Foreskin keratinocyte (primary cell): ENCODE data around the genes GLO1 and KCNK16.

DNA sequence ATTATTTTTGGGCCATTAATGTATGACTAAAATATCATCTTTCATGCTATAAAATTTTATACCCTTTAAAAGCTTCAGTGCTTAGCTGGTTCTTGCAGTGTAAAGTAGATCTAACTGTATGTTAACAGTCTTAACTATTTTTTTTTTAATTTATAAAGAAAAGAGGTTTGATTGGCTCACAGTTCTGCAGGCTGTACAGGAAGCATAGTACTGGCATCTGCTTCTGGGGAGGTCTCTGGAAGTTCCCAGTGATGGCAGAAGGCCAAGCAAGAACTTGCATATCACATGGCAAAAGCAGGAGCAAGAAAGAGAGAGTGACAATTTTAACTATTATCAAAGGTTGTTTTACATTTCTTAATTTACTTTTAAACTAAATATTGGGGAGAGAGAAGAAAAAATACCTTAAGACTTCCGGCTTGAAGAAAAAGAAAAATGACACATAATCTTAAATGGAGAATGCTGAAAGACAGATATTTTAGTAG, 120.9 kb downstream of the ZFAND3 start:
- RAMPAGE, total RNA, result no peak

DNA sequence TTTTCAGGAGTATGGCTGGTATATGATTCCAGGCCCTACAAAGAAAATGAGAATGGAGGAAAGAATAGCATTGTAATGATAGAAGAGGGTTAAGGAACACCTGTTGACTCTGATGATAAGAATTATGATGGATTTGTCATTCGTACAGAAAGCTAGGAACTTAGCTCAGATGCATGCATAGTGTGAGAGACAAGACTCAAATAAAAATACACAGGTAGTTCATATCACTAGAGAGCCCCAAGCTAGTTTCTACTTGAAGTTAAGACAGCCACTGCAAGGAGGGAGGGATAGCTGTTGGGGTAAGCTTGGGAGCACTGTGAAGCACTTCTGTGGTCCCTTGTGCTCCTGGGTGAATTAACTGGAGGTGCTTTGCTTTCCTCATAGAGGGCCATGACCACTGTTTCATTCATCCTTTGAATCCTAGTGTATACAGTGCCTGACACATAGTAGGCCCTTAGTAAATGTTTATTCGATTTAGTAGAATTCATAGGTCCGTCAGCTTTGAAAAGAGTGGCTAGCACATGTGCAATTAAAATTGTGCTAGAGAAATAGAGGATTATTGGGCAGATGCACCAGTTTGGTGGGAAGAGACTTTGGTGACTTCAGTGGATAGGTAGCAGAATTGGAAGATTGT, 177.9 kb downstream of the ZFAND3 start:
- RAMPAGE, total RNA, result no peak

DNA sequence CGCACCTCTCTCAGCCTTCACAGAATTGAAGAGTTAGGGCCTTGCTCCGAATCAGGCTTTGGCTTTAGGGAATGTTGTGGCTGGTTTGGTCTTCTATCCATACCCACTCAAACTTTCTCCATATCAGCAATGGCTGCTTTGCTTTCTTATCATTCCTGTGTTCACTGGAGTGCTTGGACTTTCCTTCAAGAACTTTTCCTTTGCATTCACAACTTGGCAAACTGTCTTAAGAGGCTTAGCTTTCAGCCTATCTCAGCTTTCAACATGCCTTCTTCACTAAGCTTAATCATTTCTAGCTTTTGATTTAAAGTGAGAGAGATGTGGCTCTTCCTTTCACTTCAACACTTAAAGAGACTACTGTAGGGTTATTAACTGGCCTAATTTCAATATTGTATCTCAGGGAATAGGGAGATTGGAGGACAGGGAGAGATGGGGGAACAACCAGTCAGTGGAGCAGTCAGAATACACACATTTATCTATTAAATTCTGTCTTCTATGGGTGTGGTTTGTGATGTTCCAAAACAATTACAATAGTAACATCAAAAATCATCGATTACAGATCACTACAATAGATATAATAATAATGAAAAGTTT, 153.5 kb downstream of the BTBD9 start:
- RAMPAGE, total RNA, result no peak

- RAMPAGE, total RNA, result no peak
Observed at GRCh38 chr6:38503238-38504237, 136.2 kb downstream of the BTBD9 start.

DNA sequence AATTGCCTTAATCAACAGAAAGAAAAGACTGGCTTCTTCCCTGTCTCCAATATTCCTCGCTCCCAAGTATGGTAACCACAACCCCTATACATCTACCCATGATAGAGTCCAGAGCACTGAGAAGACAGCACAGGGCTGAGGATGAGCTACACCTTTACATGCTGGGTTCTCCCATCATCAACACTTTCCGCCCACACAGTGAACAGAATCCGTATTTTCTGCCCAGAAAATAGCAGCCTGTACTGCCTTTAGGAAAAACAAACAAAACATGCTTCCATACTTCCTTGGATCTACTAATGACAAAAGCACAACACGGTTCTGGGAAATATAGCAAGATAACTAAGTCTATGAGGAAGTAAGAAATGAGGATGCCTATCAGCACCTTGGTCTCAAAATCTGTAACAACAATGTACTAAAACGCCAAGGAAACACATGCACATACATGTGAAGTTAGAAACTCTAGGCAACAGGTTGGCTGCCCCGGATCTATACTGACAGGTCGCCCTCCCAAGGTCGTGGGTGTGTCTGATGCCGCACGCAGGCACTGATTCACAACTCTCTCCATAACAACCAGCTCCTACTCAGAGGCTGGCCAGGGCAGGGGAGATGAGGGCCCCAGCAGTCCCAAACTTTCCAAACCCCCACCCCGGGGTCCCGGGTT, 816 bp downstream of the BTBD9 start:
- RAMPAGE, total RNA, result no peak

DNA sequence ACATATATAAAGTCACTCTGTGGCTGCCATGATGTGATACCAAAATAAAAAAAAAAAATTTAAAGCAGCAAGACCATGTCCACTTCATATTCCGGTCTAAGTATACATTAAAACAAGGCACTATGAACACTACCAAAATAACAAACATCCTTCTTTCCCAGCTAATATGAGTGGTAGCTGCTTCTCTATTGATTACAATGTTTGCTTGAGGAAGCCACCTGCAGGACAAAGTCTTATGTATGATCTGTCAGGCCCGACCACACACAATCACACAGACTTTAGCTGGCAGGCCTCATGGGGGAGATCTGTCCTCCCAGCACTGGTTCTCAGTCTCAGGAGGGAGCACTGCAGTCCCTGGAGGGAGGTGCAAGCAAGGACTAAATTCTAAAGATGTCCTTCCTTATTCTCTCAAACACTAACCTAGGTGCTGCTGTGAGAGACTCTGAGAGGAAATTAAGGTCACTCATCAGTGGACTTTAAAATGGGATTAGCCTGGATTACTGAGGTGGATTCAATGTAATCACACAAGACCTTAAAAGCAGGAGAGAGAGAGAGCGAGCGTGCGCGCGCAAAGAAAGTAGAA, 14.5 kb downstream of the GLO1 start:
- RAMPAGE, total RNA, result no peak

DNA sequence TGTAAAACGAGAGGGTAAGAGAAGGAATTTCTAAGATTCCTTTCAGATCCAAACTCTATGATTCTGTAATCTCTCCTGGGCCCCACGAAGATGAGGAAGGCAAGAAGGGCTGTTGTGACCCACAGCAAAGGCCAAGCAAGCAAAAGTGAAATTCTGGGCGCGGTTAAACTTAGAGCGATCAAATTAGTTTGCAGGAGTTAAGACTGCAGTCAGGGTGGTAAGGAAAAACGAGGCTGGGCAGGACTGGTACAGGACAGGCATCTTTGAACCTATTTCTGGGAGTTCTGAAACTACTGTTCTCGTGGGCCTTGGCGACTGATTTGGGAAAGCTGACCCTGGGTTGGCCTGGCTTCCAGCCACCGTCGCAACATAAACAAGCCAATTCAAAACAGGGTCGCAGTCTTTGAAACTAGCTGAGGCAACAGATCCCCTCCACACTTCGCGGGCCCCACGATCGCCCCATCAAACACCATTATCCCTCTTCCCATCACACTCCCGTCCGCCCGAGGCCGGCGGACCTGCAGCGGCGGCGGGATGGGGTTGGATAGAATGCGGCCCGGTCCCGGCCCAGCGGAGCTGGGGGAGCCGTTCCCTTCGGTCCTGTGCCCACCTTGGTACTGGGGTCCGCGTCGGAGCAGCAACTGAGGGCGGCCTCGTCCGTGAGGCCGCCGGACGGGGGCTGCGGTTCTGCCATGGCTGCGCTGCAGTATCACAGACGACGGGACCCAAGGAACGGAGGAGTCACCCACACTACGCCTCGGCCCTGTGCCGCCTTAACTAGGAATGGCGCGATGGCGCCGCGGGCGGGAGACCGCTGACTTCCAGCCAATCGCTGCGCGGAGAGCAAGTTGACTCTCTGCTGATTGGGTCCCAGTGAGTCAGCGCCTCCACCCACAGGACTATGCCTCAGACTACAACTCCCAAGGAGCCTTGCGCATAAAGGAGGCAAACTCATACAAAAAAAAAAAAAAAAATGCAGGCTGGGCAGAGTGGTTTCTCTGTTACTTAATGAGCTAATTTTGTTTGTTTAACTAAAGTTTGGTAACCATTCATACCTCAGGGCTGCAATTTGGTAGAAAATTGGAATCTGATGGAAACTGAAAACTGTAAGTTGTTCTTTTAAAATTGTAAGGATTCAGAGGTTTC, at the start of gene GLO1:
GLO1 (minus strand) TSS at position 785 of the 1,146 bp plus-strand sequence.
- RAMPAGE, total RNA, result start-site peak on the minus strand centred at position 731 of the sequence, 47 bp wide, 176 and 168 reads in 2 replicates

DNA sequence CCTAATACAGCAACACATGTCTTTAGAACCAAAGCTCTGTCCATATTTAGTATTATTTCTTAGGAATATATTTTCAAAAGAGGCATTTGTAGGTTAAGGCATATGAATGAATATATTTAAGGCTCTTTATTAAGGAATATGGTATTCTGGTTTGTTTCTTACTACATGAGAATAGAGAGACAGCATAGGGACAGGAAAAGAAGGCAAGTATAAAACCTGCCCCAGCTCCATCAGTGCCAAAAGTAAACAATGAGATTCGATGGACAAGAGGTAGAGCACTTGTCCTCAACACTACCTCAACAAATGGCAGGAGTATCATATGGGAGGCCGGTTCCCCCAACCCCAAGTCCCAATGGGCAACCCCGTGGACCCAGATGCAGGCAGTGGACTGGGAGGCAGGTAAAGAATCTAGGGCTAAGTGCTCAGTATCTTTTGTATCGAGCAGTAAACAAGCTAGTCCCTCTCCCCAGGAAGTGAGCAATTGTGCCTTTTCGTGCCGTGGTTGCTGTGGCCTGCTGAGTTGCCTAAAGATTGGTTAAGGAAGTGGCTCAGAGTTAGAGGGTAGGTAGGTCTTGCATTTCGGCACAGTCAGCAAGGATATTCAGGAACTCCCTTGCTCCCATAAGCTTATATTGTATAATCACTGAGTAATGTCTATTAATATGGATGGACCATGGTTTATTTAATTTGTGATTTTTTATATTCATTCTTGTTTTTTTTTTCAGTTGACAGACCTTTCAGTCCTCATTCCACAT, 1.4 kb upstream of the DNAH8 start:
- RAMPAGE, total RNA, result no peak

DNA sequence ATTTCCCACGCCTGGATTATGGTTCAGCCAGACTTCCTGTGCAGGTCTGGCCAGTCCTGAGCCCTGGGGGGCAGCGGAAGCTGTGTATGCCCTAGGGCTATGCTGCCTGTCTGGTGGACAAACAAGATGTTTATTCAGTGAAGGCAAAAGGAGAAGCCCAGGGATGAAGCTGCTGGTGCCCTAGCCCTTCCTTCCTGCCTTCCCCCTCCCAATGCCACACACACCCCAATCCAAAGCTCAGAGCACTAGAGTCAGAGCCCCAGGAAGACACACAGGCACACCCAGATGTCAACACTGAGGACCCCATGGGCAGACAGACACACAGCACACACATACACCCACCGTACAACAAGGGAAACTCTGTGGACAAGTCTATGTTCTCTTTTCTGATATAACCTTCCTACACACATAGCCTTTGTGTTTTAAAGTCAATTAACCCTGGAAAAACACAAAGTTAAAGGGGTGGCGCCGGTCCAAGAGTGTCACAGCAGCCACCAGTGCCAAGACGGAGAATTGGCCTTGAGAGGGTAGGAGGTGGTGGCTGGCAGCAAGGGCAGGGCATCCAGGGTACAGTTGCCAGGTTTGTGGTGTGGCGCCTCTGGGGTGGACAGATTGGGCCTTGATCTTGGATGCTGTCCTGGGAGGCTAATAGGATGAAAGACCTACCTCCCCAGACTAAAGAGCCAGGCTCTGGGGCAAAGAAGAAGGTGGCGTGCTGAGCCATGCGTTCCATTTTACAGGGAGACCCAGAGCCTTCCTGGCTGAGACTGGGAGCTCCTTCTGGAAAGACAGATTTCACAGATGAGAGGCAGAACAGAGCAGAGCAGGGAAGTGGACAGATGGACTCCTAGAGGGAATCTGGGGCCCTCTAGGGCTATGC, 54.9 kb upstream of the SAYSD1 start:
- RAMPAGE, total RNA, result no peak

DNA sequence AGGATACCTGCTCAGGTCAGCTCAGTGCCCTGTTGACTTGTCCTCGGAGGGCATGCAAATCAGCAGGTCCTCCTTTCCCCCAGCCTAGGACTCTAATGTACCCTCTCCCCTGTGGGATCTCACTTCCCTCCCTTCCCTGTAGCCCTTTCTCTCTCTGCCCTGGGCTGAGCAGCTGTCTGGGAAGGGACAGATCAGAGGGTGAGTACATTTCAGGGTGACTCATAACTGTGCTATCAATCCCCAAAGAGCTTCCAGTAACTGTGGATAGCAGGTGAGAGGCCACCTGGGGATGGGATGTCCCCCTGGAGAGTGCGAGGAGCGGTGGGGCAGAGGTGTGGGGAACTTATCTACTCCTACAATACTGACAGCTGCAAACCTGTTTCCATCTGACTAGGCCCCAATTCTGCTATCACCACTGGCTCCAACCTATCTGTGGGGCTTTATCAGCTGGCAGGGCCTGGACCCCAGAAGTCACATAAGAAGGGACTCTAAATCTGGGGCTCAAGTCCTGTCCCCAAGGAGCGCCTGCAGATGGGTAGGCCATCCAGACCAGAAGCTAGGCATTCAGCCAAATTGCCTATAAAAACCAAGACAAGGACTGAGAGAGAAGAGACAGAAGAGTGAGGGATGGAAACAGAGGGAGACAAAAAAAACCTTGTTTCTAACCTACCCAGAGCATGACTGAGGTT, 32.6 kb downstream of the KCNK5 start:
- RAMPAGE, total RNA, result no peak

DNA sequence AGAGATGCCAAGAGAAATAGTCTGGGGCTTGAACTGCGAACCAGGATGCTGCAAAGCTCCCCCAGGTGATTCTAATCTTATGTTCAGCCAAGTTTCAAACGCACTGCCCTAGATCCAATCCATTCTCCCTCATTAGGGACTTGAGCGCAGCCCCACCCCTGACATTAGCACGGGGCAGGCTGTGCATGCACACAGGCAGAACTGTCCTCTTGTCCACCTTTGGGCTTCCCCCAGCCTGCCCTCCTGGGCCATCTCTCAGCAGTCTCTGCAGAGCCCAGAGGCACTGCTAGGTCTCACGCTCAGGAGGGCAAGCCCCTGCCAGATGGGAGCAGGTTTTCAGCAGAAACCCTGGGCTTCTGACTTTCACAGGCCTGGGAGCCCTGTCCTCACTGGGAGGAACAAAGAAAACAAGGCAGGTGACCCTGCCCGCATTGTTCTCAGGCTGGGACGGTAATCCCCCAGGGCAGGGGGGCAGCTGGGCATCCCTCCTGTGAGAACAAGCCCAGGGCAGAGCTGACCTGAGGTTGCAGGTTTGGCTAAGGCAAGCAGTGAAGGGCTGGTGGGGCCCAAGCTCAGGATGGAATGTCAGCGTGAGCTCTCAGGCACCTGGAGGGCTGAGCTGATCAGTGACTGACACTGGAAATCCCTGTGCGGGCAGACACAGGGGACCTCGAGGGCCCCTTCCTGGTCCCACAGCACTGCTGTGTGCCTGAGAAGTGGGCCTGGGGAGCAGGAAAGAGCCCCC, 24.5 kb downstream of the KCNK5 start:
- RAMPAGE, total RNA, result no peak

DNA sequence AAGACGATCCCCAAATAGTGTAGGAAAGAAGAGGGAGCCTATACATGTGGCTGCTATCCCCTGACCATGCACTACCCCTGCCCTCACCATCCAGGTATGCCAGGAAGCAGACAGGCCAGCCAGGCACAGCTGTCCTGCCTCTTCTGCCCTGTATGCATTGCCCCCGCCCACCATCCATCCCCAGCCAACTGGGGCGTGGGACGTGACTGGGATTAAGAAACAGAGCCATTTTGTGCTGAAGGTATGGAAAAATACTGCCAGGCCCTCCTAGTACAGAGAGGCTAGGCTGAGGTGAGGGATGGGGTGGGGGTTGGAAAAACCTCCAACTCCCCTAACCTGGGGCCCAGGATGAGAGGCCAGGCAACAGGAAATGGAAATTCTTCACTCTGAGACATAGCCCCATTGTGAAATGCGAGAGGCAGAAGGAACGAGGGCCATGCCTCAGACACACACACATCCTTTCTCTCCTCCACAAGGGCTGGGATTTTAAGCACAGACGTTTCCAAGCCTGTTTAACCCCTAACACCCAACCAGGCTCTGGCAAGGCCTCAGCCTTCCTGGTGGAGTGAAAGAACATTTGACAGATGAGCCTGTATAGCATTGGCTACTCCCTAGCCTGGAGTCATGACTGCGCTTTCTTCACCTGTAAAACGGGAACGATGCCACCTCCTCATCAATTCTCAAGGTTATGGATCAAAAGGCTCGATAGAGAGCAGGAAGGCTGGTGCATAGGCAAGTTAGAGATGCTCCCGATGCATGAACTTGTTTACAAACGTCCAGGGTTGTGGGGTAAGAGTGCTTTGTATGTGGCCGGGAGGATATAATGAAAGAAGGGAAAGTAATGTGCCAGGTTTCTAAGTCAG, 19.8 kb downstream of the KCNK5 start:
- RAMPAGE, total RNA, result no peak

- RAMPAGE, total RNA, result no peak
Observed at GRCh38 chr6:39217382-39217896, 11.8 kb downstream of the KCNK5 start.

DNA sequence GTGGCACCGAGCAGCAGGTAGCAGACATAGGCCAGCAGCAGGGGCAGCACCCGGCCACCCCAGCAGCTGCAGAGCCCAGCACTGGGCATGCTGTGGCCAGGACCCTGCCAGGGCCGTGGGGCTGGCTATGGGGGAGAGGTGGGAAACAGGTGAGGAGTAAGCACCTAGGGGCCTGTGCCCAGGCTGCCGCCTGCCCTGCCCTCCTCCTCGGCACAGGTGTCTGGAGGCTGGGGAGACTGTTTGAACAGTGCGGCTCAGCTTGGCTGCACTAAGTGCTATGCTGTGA, at the start of gene KCNK16:
KCNK16 (minus strand) TSS at position 251 of the 286 bp plus-strand sequence.
- RAMPAGE, total RNA, result no peak

DNA sequence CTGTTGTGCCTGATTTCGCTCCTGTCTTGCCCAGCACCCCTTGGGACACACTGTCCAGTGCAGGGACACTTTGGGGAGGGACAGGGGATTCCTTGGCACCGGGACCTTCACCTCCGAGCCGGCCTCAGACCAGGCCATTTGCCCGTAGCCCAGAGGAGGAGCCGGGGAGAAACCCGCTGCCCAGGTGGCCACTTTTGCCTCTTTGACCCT, 393 bp upstream of the DAAM2 start:
- RAMPAGE, total RNA, result no peak

GRCh38 chr6:39818723-39819073, 26.5 kb downstream of the DAAM2 start:
- RAMPAGE, total RNA, result no peak

DNA sequence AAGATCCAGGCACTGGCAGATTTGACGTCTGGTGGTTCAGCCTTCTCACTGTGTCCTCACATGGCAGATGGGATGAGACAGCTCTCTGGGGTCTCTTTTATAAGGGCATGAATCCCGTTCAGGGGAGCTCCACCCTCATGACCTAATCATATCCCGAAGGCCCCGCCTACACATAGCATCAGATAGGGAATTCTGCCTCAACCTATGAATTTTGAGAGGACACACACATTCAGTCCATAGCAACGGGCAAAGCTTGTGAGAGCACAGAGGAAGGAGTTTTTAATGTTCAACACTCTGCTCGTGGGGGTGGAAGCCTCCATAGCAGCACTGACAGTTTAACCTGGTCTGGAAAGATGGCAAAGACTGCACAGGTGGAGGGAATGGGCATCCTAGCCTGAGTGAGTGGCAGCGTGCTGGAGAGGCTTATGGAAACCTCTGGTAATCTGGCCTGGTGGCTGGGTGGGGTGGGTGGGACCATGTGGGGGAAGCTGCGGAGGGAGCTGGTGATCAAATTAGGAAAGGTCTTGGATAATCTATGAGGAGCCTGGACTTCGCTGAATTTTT, 27.6 kb downstream of the DAAM2 start:
- RAMPAGE, total RNA, result no peak

DNA sequence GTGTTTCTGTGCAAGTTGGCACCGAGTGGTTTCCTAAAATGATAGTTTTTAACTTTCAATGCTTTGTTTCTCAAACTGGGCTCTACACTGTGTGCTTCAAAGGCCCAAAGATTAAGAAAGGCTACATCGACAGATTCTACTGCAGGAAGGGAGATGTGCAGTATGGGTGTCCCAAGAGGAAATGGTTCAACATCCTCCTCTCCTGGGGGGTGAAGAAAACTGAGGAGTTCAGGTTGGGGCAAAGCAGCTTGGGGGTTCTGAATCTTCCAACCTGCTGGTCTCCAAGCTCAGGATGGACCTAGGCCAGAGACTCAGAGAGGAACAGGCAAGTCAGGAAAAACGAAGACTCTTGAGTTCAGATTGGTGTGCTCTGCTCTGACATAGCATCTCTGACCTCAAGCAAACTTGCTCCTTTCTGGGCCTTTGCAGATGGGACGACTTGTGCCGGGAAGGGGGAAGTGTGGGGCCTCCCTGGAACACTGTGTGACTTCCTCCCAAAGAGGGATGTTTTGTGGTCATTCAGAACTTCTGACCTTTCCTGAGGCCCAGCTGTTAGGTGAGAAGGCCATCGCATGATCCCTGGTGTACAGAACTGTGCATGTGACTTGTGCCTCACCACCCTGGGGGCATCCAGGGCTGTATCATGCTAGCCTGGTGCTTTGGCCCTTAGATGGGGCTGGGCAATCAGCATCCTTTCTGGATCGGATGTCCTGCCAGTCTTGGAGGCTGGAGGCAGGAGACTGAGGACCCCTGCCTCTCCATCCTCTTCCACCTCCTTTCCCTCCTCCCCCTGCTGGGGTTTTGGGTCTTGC, 31.1 kb downstream of the DAAM2 start:
- RAMPAGE, total RNA, result no peak

DNA sequence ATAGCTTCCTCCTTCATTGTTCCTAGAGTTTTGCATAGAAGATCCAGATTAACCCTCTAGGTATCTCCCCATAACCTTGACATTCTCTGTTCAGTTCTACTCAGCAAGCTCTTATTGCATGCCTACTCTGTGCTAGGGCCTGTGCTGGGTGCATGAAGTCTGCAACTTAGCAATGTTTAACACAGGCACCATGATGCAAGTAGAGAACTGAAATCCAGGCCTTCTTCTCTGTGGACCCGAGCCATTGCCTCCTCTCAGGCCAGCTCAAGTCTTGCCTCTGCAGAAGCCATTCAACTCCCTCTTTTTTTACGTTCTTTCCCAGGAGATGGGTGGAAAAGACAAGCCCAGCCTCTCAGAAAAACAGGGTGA, 45.1 kb upstream of the MOCS1 start:
- RAMPAGE, total RNA, result no peak

- RAMPAGE, total RNA, result no peak
Observed at GRCh38 chr6:40328548-40329451, 258.4 kb downstream of the LRFN2 start.